ENCODE measurements around the gene NEIL1.

- PRO-cap = no peak
Observed at GRCh38 chr15:75218547-75218932, 16.9 kb downstream of the C15orf39 start.

GRCh38 chr15:75346740-75347759 is at the start of gene NEIL1:
Gene NEIL1, plus strand, starts transcription at chr15:75347039.
- PRO-cap = bidirectional peak, plus-strand start at chr15:75347053, minus-strand start at chr15:75346932; bidirectional peak, plus-strand start at chr15:75347207, minus-strand start at chr15:75347136; bidirectional peak, plus-strand start at chr15:75347624, minus-strand start at chr15:75347555

- PRO-cap = bidirectional peak, plus-strand start at chr15:75348322, minus-strand start at chr15:75348201
Observed at GRCh38 chr15:75348086-75349309, 1.7 kb downstream of the NEIL1 start.

GRCh38 chr15:75386076-75386399 is 17.6 kb upstream of the MAN2C1 start:
- PRO-cap = no peak

DNA sequence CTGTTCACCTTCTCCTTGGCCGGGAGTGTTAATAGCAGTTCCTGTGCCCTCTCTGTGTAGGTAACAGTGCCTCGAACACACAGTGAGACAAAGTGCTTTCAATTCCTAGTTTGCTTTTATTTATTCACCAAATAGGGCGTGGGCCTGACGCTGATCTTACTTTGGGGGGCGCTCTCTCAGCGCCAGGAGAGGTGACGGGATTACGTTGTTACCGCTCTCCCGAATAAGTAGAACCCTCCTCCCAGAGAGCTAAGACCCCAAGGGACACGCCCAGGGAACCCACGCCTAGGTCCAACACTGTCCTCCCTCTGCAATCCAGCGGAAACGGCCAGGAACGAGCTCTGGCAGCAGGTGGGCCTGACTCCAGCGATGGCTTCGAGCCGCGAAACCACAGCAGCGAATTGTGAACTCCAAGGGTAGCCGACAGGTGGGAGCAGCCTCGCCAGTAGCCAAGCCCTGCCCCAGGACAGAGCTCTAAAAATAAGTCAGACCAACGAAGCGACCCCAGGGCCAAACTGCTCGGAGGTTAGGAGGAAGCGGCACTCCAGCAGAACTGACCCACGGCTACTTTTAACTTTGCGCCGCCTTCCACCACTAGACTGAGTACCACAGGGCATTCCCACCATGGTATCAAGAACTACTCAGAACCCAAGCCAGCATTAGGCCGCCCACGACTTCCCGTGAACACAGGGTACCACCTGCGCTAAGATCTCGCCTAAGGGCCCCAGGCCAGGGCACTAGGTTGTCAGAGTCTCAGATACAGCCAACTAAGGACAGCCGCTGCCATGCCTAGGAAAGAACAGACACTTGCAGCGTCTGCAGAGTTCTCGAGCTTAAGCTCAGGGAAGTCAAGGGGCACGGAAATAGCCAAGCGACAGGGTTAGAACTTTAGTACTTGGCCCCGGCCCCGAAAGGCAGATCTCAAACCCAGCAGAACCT is 1.6 kb upstream of the SIN3A start:
- PRO-cap = bidirectional peak, plus-strand start at position 321 of the sequence, minus-strand start at position 118 of the sequence; bidirectional peak, plus-strand start at position 513 of the sequence, minus-strand start at position 400 of the sequence; bidirectional peak, plus-strand start at position 853 of the sequence, minus-strand start at position 544 of the sequence

- PRO-cap = no peak
Observed at GRCh38 chr15:75578118-75578334, 1.1 kb downstream of the PTPN9 start.

GRCh38 chr15:75653418-75653881 is 5.7 kb downstream of the SNX33 start:
- PRO-cap = no peak

DNA sequence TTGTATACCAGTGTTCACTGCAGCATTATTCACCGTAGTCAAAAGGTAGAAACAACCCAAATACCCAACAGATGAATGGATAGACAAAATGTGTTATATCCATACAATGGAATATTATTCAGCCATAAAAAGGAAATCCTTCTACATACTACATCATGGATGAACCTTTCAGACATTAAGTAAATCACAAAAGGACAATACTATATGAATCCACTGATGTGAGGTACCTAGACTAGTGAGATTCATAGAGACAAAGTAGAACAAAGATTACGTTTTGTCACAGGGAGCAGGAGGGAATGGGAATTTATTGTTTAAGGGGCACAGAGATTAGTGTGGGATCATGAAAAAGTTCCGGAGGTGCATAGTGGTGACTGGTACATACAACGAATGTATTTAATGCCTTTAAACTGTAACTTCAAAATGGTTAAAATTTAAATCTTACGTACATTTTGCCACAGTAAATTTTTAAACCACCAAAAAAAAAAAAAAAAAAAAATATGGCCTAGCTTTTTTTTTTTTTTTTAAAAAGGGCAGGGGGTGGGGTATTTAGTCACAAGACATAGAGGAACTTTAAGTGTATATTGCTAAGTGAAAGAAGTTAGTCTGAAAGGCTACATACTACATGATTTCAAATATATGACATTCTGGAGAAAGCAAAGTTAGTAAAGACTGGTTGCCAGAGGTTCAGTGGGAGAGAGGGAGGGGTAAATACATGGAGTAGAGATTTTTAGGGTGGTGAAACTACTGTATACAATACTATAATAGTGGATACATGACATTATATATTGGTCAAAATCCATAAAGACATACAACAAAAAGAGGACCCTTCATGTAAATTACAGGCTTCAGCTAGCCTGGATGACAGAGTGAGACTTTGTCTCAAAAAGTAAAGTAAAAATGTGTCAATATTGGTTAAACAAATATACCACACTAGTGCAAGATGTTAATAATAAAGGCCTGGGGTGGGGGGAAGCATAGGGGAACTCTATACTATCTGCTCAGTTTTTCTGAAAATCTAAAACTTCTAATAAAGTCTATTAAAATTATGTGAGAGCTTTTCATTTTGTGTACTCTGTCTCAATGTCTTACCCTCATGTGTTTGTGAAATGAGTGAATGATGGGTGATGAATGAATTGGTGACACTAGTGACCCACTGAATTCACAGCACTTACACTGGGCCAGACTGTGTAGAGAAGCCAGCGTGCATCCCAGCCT is 38.2 kb downstream of the FBXO22 start:
- PRO-cap = no peak

DNA sequence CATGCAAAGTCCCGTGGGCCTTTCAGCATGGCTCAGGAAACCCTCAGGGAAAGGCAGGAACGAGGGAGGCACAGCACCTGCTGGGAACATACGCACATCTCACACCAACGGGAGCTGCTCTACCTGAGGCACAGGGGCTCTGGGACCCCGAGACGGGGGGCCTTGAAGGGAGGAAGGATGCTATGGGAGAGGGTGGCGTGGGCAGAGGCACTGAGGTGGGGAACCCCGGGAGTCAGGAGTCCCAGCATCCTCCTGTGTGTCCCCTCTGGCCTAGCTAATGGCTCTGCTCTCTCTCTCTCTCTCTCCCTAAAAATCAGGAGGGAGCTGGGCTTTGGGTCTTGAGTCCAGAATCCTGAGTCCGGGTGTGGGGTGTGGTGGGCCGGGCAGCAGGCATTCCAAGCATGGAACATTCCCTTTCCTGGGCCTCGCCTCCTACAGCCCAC is 101.4 kb downstream of the TMEM266 start:
- PRO-cap = no peak

DNA sequence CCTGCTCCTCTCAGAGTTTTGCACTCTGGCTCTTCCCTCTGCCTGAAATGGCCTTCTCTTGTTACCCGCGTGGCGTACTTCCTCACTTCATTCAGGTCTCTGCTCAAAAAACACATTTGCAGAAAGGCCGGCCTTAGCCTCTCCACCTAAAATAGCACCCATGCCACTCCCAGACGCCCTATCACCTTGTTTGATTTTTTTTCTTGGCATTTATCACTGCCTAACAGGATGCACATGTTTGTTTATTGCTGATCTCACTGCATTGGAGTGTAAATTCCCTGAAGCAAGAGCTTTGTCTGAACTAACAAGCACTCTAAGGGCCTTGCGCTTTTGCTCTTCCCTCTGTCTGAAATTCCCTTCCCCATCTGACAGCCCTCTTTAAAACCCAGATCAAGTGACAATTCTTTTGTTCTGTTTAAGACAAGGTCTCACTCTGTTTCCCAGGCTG is 1.5 kb upstream of the ETFA start:
- PRO-cap = no peak

DNA sequence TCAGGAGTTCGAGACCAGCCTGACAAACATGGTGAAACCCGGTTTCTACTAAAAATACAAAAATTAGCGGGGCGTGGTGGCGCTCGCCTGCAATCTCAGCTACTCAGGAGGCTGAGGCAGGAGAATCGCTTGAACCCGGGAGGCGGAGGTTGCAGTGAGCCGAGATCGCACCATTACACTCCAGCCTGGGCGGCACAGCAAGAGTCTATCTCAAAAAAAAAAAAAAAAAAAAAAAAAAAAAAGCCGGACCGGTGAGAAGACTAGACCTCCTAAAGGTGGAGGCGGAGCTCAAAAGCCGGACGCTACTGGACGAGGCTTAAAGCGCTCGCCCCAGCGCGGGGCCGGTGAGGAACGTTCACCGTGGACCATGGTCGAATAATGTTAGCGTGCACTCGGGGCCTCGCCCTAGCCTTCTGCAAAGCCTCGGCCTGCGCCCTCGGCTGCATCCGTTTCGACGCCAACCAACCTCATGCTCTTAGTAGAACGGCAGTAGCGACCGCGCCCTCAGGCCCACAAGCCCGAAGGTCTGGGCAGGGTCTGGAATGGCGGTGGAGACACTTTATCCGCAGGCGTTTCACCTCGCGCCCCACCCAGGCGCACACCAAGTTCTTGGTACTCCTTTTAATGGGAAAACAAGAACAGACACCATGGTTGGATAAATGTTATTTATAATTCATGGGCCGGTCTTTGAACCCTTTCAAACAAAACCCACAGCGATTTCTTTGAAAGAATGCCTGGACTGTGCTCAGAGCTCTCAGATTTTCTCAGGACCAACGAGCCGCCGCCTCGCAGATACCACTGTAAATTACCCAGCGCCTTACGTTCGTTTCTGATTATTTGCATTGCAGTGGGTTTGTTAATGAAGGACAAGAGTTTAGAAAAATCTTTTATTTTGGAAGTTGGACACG is 1.4 kb upstream of the ISL2 start:
- PRO-cap = no peak

DNA sequence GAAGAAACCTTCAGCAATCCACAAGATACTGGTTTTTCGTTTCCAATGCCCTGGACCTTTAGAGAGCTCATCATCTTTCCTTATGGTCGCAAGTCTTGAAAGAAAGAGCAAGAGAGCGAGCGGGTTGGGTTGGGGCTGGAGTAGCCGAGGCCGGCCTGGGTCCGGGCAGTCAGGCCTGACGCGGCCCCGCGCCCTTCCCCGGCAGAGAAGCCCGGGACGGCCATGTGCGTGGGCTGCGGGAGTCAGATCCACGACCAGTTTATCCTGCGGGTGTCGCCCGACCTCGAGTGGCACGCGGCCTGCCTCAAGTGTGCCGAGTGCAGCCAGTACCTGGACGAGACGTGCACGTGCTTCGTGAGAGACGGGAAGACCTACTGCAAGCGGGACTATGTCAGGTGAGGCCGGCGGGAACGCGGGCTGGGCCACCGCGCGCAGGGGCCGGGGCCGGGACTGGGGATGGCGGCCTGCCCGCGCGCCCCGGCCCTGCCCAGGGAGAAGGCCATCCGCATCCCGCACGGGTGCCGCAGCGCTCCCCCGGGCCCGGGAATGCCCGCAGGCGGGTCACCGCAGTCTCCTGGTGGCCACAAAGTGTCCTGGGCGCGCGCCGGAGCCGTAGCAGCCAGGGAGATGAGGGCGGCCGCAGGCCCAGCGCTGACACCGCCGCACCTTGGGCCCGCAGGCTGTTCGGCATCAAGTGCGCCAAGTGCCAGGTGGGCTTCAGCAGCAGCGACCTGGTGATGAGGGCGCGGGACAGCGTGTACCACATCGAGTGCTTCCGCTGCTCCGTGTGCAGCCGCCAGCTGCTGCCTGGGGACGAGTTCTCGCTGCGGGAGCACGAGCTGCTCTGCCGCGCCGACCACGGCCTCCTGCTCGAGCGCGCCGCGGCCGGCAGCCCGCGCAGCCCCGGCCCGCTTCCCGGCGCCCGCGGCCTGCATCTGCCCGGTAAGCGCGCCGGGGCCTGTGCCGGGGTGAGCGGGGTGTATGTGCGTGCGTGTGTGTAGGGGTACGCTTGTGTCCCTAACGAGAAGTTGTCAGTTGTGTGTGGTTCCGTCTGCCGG is 1.3 kb downstream of the ISL2 start:
- PRO-cap = no peak

DNA sequence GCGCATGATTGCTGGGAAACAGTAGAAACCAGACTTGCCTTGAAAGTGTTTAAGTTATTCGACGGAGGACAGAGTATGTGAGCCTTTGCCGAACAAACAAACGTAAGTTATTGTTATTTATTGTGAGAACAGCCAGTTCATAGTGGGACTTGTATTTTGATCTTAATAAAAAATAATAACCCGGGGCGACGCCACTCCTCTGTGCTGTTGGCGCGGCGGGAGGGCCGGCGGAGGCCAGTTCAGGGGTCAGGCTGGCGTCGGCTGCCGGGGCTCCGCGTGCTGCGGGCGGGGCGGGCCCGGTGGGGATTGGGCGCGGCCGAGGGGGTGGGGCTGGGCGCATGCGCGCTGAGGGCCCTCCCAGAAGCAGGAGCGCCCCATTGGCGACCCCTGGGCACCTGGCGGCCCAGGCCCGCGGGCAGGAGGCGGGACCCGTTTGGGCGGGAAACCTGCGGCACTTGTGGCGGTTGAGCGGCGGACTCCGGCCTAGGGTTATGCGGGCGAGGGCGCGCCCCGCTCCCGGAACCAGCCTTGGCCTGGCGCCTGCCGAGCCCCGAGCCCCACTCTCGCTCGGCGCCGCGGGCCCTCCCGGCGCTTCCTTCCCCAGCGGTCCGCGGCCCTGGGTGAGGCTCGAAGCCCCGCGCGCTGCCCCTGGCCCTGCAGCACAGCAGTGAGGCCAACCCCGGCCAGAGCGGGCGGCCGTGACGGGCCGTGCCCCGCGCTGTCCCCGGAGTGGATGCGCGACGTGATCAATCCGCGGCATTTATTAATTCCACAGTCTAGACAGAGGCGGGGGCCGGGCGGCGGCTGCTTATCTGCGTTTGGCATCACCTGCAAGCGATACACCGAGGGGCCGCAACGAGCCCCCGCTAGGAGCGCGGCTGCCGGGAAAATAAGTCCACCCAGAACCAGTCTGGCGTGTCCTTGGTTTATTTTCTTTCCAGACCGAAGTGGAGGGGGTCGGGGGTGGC is 6.0 kb downstream of the ISL2 start:
- PRO-cap = no peak

DNA sequence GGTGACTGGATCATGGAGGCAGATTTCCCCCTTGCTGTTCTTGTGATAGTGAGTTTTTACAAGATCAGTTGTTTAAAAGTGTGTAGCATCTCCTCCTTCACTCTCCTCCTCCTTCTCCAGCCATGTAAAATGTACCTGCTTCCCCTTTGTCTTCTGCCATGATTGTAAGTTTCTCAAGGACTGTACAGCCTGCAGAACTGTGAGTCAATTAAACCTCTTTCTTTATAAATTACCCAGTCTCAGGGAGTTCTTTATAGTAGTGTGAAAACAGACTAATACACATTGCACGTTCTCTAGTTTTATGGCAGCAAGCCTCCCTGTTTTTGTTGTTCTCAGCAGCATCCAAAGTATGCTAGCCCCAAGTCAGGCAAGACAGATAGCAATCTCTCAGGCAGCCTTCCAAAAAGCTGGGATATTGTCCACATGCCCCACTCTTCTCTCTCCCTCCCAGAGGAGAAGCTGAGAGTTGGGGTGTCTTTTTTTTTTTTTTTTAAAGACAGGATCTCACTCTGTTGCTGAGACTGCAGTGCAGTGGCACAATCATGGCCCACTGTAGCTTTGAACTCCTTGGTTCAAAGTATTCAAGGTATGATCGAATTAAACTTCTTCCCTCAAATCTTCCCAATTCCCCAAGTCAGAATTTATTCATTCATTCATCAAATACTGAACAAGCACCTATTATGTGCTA is 130.5 kb downstream of the ISL2 start:
- PRO-cap = no peak

- PRO-cap = no peak
Observed at GRCh38 chr15:77027957-77028710, 33.2 kb downstream of the PSTPIP1 start.

DNA sequence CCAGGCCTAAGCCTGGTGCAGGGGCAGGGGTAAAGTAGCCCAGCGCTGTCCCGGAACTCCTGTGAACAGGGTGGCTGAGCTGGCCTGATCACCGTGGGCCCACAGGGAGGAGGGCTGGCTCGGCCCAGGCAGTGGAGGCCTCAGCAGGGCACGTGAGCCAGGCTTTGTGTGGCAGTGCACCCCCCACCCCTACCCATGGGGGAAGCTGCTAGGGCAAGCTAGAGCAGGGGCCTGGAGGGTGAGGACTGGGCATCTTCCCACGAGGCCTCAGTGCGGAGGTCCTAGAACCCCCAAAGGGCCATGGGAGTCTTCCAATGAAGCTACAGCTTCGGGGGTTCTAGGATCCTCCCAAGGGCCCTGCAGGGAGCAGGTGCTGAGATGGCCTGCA is 36.0 kb downstream of the TSPAN3 start:
- PRO-cap = no peak

DNA sequence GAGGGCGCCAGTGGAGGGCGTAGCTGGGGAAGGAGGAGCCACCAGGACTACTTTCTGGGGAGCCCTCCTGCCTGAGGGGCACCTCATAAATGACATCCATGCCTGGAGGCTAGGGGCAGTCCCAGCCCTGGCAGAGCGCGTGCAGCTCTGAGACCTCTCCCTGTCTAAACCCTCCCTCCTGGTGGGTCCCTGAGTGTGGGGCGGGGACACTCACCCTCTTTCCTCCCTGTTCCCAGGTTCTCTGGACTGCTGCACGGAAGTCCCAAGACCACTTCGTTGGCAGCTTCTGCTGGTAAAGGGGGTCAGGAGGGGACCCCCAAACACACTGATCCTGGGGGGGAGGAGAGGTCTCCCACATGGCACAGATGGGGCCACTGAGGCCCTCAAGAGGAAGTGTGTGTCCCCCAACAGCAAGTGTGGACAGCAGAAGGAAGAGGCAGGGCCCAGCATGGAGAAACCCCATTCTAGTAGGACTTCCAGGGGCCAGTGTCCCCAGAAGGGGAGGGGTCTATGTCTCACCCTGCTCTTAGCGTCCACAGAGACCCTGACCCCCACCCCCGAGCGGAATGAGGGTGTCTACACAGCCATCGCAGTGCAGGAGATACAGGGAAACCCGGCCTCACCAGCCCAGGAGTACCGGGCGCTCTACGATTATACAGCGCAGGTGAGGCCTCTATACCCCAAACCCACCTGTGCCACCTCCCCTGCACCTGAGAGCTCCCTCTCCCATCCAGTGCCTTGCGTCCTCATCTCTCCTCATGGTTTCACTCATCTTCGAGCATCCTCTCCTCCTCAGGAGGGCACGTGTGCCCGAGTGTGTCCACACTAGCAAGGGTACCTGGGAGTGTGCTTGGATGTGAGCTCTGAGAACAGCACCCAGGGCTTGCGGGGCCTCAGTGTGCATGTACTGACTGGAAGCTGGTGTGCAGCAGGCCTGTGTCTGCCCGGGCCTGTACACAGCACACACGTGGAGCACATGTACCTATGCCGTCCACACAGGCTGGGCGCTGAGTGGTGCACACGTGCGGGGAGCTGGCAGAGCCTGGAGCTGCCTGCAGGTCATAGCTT is 35.3 kb downstream of the TSPAN3 start:
- PRO-cap = no peak

DNA sequence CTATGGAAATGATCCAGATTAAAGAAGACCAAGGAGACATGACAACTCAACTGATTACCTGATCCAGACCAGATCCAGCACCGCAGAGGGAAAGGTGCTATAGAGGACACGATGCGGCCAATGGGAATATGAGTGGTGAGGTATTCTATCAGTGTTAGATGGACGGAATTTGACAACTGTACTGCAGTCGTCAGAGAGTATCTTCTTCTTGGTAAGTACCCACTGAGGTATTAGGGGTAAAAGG is 27.4 kb downstream of the TSPAN3 start:
- PRO-cap = no peak

GRCh38 chr15:77069336-77070205 is 1.3 kb downstream of the TSPAN3 start:
- PRO-cap = bidirectional peak, plus-strand start at chr15:77069898, minus-strand start at chr15:77069615; unidirectional peak, plus-strand start at chr15:77070052

DNA sequence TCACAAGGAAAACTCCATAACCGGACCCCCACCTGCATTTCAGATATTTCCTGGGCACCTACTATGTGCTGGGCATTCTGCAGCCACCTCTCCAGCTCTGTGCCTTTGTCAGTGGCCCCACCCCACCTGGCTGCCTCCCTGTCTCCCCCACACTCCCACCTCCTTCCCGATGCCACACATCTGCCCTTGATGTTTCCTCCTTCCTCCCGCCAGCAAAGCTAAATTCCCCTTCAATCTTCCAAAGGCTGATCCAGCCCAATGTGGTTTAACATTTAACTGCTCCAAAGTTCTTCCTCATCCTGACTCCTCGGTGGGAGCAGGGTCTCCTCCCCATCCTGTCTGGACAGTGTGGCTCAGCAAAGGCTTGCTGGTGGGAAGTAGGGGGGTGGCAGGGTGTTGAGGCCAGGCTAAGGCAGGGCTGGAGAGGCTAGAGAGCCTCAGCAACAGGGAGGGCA is 123.0 kb upstream of the LINGO1 start:
- PRO-cap = unidirectional peak, minus-strand start at position 214 of the sequence